ENCODE data around the gene TMEM43.

DNA sequence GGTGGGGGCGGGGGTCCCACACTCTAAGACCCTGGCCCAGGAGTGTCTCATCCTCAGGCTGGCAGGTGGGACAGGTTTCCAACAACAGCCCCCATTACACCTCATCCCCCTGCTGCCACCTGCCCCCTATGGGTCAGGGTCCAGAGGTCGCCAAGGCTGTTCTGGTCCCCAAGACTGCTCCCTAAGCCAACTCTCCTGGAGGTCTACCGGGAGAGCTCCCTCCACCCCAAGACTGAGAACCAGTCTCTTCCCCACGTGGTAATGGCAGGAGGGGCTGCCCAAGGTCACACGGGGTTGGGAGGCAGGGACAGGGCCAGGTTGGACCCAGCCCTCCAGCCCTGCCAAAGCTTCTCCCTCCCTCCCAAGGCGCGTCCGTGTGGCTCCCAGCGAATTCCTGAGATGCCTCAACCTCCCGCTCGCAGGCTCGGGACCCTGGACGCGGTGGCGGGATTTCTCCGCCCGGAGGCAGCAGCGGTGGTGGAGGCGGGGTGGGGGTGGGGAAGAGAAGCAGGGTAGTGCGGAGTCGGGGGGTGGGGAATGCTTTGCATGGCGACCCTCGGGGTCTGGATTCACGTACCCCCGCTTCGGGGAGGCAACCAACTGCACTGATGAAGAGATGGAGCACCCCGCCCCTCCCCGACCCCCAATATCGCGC is 80.1 kb downstream of the IQSEC1 start:
- PRO-cap, 3 experiments, result peak in 1 of 3 experiments; most common plus-strand start position 344 of the sequence (in 1); most common minus-strand start position 234 of the sequence (in 1)

DNA sequence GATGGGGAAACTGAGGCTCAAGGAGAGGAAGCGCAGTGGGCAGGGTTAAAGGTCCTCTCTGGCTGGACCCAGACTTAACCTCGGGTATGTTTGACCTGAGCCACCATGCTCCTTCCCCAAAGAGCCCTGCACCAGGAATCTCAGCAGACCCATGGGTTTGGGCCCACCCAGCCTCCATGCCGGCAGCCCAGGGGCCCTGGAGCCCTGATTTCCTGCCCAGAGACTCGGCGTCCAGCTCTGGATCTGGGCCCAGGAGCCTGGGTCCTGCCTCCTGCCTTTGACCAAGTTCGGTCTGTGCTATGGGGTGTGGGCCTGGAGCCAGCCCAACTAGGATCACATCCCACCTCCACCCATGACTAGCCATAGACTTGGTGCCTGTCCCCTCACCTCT is 25.5 kb downstream of the IQSEC1 start:
- PRO-cap, 3 experiments, result no peak in any of the 3 experiments

DNA sequence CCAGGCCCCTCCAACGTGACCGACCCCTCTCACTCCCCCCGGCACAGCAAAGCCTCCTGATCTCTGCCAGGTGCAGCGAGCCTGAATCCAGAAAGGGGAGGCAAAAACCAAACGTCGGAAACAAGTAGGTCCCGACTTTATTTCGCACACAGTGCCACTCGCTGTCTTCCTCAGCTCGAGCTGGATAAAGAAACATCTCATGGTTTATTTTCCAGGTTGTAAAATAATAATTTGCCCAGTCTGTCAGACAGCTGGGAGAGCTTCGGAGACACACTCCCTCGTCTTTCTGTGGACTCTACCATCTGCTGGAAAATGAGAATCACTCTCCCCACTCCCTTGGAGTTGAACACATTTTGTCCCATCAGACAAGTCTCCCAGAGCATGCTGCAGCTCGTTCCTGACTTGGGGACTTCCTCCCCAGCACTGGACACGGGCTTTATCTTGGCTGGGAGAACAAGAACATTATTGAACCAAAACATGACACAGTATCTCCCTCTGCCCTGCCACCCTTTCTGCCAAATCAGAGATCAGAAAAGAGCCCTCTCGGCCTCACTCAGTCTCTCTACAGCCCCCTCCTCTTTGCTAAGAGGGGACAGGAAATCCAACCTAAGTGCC is 142.8 kb downstream of the NUP210 start:
- PRO-cap, 3 experiments, result no peak in any of the 3 experiments

GRCh38 chr3:13379190-13379781 is 40.8 kb downstream of the NUP210 start:
- PRO-cap, 3 experiments, result no peak in any of the 3 experiments

DNA sequence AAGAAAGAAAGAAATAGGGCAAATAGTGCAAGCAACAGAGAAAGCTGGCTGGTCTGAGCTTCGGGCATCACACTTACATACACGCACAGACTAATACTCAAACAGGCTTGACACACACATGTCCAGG is 1.3 kb downstream of the NUP210 start:
- PRO-cap, 3 experiments, result no peak in any of the 3 experiments

- PRO-cap, 3 experiments, result no peak in any of the 3 experiments
Observed at GRCh38 chr3:13461450-13461804, 18.7 kb upstream of the HDAC11 start.

DNA sequence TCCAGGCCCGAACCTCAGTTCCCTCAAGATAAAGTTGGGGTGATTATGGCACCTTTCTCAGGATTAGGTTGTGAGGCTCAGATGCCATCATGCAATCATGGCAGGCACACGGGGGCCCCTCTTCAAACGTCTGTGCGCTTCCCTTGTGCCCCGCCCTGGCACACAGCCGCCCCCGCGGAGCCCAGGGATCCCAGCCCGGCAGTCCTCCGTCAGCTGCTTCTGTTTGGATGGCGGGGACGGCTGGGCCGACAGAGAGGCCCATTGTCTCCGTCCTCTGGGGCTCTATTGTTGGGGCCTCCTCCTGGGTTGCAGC is 864 bp upstream of the HDAC11 start:
- PRO-cap, 3 experiments, result peak in 3 of 3 experiments; most common plus-strand start position 212 of the sequence (in 3); most common minus-strand start position 221 of the sequence (in 3)

DNA sequence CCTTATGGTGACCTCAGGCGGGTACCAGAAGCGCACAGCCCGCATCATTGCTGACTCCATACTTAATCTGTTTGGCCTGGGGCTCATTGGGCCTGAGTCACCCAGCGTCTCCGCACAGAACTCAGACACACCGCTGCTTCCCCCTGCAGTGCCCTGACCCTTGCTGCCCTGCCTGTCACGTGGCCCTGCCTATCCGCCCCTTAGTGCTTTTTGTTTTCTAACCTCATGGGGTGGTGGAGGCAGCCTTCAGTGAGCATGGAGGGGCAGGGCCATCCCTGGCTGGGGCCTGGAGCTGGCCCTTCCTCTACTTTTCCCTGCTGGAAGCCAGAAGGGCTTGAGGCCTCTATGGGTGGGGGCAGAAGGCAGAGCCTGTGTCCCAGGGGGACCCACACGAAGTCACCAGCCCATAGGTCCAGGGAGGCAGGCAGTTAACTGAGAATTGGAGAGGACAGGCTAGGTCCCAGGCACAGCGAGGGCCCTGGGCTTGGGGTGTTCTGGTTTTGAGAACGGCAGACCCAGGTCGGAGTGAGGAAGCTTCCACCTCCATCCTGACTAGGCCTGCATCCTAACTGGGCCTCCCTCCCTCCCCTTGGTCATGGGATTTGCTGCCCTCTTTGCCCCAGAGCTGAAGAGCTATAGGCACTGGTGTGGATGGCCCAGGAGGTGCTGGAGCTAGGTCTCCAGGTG is 24.6 kb downstream of the HDAC11 start:
- PRO-cap, 3 experiments, result no peak in any of the 3 experiments

DNA sequence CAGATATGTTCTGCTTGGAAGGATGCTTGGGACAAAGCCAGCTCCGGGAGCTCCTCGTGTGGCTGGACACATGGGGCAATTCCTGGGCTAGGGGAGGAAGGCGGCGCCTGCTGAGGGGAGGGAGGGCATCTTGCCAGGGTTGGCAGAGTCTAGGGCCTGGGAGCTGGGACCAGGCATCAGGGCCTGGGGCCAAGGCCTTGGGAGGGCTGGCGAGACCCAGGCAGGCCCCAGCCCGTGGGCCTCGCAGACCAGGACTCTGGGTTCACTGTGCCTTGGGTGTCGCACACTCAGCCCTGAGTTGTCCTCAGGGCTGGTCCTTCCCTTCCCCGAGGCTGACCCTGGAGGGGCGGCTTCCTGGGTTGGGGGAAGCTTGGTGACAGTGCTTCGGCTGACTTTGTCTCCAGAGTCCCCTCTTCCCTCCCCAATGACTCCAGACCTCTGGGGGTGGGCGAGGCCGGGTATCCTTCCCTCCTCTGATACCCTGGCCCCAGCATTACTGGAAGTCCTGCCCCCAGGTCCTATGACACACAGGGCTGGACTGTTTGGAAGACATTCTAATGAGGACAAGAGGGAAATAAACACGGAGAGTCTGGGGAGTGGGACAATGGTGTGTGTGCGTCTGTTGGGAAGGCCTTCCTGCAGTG is 30.1 kb upstream of the FBLN2 start:
- PRO-cap, 3 experiments, result no peak in any of the 3 experiments

- PRO-cap, 3 experiments, result no peak in any of the 3 experiments
Observed at GRCh38 chr3:13549254-13549590, 297 bp downstream of the FBLN2 start.

- PRO-cap, 3 experiments, result no peak in any of the 3 experiments
Observed at GRCh38 chr3:13553451-13553939, 4.6 kb downstream of the FBLN2 start.

DNA sequence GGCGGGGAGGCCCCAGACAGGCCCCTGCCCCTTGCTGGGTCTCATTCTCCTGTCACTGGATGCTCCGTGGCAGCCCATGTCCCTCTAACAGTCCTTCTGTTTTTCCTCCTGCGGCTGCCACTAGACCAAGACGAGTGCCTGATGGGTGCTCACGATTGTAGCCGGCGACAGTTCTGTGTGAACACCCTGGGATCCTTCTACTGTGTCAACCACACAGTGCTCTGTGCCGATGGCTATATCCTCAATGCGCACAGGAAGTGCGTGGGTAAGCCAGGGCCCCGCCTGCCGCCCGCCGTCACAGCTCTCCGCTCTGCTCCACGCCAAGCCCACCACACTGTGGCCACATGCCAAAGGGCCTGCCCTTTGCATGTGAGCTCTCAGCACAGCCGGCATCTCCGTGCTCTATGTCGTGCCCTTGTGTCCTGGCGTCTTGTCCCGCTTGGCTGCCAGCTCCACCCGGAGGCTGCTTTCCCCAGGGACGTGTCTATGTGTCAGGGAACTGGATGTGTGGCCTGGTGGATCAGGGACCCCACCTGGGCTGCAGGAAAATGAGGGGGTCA is 72.8 kb downstream of the FBLN2 start:
- PRO-cap, 3 experiments, result no peak in any of the 3 experiments

- PRO-cap, 3 experiments, result no peak in any of the 3 experiments
Observed at GRCh38 chr3:13654843-13655179, 105.9 kb downstream of the FBLN2 start.

DNA sequence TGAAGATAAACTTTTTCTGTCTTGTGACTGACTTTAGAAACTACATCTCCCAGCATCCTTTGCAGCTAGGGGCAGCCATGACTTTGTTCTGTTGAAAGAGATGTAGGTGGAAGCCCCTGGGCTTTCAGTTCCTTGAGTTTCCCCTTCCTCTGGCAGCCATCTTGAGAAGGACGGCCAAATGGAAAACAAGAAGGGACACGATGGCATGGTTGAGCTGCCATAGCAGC is 11.8 kb upstream of the WNT7A start:
- PRO-cap, 3 experiments, result no peak in any of the 3 experiments

GRCh38 chr3:14123141-14123673 is 1.5 kb downstream of the CHCHD4 start:
- PRO-cap, 3 experiments, result no peak in any of the 3 experiments

GRCh38 chr3:14124901-14125482 is at the start of gene TMEM43:
TMEM43 (plus strand) TSS chr3:14125052.
- PRO-cap, 3 experiments, result peak in 3 of 3 experiments; most common plus-strand start chr3:14125054 (in 2); most common minus-strand start chr3:14125374 (in 1)

DNA sequence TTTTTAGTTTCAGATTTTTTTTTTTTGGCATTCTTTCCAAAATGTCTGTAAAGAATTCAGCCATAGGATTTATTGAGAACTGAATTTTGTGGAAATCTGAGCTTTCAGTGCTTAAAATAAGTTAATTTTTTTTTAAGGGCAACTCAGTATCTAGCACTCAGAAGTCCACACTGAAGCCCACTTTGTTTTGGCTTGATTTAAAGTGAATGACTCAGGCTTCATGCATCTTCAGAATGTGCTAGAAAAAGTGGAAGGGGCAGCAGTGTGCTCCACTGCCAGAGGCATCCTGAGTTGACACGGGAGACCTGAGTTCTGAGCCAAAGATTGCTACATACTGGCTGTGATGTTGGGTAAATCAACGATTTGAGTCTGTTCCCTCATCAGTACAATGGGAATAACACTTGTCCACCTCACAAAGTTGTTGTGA is 18.9 kb downstream of the TMEM43 start:
- PRO-cap, 3 experiments, result no peak in any of the 3 experiments

- PRO-cap, 3 experiments, result no peak in any of the 3 experiments
Observed at GRCh38 chr3:14235804-14236487, 57.3 kb downstream of the LSM3 start.

DNA sequence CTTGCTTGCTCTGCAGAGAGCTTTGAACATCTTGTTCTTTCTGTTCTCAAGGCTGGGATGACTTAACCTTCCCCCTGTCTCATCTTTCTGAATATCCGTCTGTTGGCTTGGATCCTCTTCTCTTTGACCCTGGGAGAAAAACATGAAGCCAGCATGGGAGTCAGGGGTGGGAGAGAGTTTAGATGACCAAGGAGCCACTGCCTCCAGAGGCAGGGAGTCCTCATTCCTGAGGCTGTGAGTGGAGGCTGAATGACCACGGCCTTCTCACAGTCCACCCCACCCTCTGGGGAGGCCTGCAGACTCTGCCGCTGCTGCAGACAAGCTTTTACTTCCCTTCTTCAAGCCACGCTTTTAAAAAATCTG is 111.7 kb upstream of the SLC6A6 start:
- PRO-cap, 3 experiments, result no peak in any of the 3 experiments

- PRO-cap, 3 experiments, result no peak in any of the 3 experiments
Observed at GRCh38 chr3:14297682-14298460, 104.5 kb upstream of the SLC6A6 start.

Data from Metastatic Breast Carcinoma in the Ovary (tissue), 3 donors.